Lung (tissue), 4 donors: ENCODE data around the gene CYP27B1.

GRCh38 chr12:57299774-57300490, 48.9 kb upstream of the STAC3 start:
- PRO-cap = no peak
- RAMPAGE, long total RNA = no peak
- RRBS = no CpG with 5 or more reads among the region's 4 CpGs

DNA sequence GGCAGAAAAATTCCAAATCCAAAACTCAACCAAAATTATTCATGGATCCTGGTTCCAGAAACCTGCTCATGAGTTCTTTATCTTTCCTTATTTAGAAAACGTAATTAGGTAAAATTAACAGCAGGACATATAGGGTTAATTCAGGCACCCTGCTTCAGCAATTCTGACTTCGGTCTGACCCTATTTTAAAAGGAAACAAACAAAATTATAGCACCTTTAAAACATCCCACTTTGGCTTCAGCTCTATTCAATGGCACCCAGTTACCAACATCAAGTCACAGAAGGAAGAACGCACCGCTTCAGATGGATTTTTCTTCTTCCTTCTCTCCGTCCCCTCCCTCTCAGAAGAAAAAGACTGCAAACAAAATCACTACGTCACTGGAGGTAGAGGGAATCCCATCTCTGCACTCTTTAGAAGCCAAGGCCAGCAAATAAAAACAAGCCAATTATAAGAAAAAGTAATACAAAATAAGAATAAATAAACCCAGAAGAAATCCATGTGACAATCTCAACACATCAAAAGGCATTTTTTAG, 89.7 kb downstream of the R3HDM2 start:
- PRO-cap = no peak
- RAMPAGE, long total RNA = no peak
- RRBS = no CpG with 5 or more reads among the region's 6 CpGs

- PRO-cap = no peak
- RAMPAGE, long total RNA = no peak
- RRBS = no CpG with 5 or more reads among the region's 3 CpGs
Observed at GRCh38 chr12:57367502-57368154, 63.2 kb downstream of the R3HDM2 start.

- PRO-cap = no peak
- RAMPAGE, long total RNA = no peak
- RRBS = no CpG with 5 or more reads among the region's 3 CpGs
Observed at GRCh38 chr12:57419743-57420407, 11.0 kb downstream of the R3HDM2 start.

- PRO-cap = bidirectional peak, plus-strand start at chr12:57461809, minus-strand start at chr12:57461596
- RAMPAGE, long total RNA = no peak
- RRBS = under 1% methylated on average over 15 of the region's 28 CpGs
Observed at GRCh38 chr12:57461386-57461954, 1.9 kb downstream of the GLI1 start.

DNA sequence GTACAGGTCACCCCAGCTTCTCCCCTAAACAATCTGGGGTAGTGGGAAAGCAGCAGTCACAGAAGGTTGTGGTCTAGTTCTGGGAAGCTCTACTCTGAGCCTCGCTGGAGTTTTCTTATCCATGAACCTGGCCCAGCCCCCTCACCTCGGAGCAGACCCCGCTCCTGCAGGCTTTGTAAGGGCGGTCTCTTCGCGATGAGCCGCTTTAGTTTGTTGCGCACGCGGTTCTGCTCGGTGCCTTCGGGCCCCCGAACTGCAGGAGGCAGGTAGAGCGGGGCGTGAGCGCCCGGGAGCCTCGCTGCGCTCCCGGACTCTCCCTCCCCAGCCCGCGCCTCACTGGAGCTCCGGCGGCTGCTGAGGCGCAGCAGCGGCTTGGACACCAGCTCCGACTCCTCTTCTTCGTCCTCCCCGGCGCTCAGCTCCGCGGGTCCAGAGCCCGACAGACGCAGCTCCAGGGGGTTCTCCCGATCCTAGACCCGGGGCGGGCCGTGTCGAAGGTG, 4.5 kb downstream of the ARHGAP9 start:
- PRO-cap = no peak
- RAMPAGE, long total RNA = no peak
- RRBS = 29% methylated on average over 20 of the region's 39 CpGs

DNA sequence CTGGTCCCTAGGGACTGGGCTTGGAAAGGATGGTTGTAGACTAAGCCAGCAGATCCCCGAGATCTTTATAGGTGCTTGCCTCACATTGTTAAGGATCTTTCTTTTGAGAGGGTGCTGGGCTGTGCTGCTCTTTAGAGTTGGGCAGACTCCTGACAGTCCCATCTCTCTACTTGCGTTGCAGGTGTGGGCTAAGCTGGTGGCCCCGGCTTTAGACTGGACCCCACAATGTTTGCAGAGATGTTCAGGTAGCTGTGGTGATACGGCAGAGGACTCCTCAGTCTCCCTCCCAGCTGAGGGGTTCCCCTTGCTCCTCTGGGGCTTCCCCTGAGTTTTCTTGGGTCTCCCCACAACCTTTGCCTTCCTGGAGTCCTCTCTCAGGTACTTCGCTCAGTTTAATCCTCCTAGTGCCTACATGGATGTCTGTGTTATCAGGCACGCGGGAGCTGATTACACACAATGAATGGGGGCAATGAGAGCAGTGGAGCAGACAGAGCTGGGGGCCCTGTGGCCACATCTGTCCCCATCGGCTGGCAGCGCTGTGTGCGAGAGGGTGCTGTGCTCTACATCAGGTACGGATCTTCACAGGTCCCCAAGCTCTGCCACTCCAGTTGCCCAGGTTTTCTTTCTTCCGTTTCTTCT, 1.3 kb downstream of the MBD6 start:
- PRO-cap = no peak
- RAMPAGE, long total RNA = no peak
- RRBS = no CpG with 5 or more reads among the region's 12 CpGs

DNA sequence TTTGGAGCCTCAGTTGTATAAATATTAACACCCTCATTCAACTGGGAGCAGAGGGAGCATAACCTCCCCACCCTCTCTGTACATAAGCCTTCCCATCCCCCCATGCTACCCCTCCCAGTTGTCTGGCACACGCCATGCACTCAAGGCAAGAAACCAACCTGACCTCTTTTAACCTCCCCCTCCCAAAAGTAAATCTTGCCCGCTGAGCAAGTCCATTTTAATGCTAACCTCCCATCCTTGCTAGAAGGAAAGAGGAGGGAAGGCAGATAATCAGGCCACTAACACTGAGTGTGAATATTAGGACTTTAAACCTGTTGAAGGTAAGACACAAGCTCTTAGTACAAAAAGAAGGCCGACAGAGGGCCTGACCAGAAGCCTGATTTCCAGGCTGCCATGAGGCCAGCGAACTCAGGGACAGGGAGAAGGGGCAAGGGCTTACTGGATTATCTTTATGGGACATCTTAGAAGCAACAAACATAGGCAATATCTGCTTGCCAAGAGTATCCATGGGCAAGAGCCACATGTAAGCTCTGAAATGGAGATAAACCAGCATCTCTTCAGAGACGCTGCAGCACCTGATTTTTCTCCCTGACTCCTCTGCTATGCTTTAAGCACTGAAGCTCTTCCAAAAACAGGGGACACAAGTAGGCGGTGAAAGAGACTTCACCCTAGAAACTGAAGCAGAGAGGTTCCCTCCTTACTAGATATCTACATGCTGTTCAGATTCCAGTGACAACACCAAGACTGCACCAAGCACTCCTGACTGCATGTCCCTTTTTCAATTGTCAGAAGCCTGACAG, 10.8 kb downstream of the DCTN2 start:
- PRO-cap = no peak
- RAMPAGE, long total RNA = no peak
- RRBS = no CpG with 5 or more reads among the region's 6 CpGs

DNA sequence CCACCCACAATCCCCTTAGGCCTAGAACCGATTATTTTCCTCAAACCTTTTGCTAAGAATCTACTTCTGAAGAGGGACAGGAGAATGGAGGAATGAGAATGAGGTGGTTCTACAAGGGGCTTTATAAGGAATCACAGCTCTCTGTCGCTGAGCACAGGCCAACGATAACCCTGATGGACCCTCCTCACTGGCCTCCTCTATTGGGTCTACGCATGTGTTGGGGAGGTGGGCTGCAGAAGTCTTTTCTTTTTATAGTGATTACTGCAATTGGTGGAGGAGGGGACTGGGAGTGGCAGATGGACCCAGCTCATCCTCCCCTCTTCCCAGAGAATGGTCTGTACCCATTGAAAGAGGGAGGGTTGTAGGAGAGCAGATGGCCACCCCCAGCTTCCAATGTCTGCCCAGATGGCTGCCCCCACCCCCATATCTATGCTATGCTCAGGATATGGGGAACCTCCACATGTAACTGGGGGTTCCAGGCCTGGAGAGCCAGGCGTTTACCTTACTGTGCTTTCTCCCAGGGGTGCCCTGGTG, 1.1 kb downstream of the ARHGEF25 start:
- PRO-cap = no peak
- RAMPAGE, long total RNA = no peak
- RRBS = no CpG with 5 or more reads among the region's 5 CpGs

DNA sequence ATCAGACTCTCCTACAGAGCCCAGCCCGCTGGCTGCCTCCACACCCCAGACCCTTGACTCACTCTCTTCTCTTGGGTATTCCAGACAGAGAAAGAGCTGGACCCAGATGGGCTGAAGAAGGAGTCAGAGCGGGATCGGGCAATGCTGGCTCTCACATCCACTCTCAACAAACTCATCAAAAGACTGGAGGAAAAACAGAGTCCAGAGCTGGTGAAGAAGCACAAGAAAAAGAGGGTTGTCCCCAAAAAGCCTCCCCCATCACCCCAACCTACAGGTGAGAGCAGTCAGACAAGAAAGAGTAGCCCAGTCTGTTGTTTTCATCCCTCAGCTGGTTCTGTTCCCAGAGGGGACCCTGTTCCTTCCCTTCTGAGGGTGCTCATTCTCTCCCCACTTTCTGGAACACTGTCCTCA, 19.6 kb downstream of the AGAP2 start:
- PRO-cap = no peak
- RAMPAGE, long total RNA = no peak
- RRBS = no CpG with 5 or more reads among the region's 3 CpGs

- PRO-cap = no peak
- RAMPAGE, long total RNA = no peak
- RRBS = 31% methylated on average over 22 of the region's 58 CpGs
Observed at GRCh38 chr12:57737861-57738359, 632 bp downstream of the AGAP2 start.

GRCh38 chr12:57744250-57744952, 438 bp upstream of the TSPAN31 start:
- PRO-cap = bidirectional peak, plus-strand start at chr12:57745001, minus-strand start at chr12:57744819
- RAMPAGE, long total RNA = no peak
- RRBS = no CpG with 5 or more reads among the region's 27 CpGs

DNA sequence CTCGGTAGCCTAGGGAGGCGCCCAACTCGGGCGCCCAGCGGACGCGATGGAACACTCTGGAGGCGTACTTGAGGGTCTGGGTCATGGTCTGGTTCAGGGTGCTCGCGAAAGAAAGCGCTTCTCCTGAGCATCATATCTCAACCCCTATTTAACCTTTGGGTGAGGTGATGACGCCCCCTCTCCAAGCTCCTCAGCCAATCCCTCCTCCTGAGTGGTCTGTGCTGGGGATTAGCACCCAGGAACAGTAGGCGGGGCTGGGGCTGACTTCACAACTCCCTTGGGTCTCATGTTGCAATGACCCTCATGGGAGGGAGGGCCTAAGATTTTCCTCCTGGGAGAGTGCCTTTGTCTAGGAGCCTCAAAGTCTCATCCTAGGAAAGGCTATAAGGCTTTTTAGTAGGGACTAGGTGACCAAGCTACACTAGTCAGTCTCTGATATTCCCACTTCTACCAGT, at the start of gene CYP27B1:
TSS of gene CYP27B1 (minus strand) at position 122 of the 455 bp plus-strand sequence.
- PRO-cap = no peak
- RAMPAGE, long total RNA = no peak
- RRBS = no CpG with 5 or more reads among the region's 13 CpGs

DNA sequence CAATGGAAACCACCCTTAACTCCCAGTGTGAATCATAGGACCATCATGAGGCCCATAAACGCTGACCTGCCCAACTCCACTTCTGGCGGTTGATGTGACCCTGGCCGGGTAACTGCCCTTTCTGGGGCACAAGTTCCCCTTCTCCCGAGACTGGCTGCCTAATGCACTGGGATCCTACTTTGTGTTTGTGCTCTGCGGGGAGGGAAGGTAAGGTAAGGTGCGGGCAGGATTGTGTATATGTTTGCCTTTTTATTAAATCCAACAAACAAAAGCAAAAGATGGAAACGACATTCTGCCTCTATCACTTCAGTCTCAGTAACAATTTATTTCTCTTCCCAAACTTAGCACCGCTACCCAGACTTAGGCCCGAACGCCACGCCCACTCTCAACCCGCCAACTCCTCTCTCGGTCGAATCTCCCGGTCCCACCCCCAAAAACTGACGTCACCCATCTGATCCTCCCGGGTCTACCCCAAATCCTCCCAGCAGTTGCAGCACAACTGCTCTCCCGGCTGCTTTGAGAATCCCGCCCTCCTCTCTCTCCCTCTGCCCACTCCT, 413 bp downstream of the METTL1 start:
- PRO-cap = no peak
- RAMPAGE, long total RNA = no peak
- RRBS = 3% methylated on average over 2 of the region's 19 CpGs

DNA sequence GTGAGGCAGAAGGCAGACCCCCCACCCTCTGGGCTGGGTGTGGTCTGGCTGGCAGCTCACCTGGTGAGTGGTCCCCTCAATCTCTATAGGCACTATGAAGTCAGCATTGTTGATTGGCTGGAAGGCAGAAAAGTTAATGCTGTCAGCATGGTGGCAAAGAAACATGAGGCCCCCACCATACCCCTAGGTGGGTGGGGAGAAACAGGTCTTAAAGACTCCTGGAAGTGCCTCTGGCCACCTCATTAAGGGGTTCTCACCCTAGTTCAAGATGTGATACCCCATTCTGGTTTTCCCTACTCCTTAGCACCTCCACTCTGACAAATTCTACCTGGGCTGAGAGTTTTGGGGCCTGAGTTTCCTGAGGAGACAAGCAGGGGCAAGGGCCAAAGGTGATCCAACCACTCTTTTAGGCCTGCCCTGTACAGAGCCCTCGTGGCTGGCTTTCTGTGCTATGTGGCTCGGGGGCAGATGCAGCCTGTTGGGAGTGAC, 7.8 kb upstream of the AVIL start:
- PRO-cap = no peak
- RAMPAGE, long total RNA = no peak
- RRBS = no CpG with 5 or more reads among the region's 2 CpGs

DNA sequence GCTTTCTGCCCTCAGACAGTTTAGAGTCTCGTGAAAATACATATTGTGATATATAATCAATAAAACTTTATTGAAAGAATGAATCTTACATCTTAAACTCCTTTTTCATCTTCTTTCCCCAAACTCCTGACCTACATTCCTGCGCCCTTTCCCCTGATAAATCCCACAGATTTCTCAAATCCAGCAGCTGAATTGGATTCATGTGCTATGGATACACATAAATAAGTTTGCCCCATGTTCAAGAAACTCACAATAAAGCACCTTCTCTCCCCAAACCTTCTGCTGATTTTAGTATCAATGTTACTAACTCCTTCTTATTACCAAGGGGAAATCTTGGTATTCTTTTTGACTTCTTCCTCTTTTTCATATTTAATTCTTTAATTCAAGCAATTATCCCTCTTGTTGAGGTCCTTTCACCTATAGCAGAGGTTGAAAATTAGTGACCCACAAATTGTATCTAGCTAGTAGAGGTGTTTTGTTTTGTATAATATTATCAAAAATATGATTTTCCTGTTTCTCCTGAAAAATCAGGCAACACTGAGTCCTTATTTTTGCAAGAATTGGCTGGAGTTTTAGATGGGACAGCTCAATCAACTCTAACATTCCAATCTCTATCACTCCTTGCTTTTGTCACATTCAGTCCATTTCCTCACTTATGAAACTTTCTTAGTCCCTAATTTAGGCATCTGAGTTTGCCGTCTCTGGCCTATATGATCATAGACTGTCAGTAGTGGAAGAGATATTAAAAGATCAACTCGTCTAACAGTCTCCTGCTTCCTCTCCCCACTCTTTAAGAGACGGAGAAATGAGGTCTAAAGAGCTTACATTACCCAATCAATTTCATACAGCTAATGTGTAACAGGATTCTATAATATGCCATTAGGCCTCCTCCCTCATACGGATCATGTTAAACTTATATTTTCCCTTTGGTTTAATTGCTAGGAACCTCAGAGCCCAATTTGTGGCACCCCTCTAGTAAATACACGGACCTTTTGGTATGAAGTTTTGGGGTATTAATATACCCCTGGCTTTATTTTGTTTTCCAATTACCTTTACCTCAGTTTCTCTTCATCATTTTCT, 6.8 kb upstream of the ATP23 start:
- PRO-cap = no peak
- RAMPAGE, long total RNA = no peak
- RRBS = no CpG with 5 or more reads among the region's 7 CpGs

- PRO-cap = no peak
- RAMPAGE, long total RNA = no peak
- RRBS = no CpG with 5 or more reads among the region's 6 CpGs
Observed at GRCh38 chr12:58841082-58841400, 79.3 kb downstream of the LRIG3 start.

GRCh38 chr12:58887956-58888627, 32.2 kb downstream of the LRIG3 start:
- PRO-cap = no peak
- RAMPAGE, long total RNA = no peak
- RRBS = no CpG with 5 or more reads among the region's 4 CpGs

DNA sequence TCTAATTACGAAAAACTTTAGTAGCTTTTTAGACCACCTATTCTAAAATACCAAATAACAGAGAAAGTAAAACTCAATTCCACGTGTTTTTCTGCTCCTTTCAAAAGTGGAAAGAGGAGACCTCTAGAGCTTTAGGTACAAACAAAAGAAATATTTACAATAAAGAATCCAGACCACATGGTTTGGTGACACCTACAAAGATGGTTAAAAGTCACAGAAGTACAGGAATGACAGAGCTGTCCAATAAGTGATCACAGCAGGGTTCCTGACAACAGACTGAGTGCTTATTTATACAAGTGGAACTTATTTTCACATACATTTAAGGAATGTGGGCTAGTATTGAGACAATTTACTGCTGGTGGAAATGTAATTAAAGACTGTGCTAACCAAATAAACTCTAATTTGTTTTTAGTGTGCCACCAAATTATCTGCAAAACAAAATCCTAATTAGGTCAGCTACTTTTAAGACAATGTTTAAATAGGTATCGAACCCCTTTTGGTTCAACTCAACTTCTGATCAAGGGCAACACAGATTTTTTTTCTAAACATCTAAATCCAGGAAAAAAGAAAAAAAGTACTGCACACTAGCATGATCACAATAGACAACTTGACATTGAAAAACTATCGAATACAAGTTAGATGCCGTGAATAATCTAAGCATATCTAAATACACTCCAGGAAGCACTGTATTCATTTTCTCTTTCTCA, 2.3 kb downstream of the LRIG3 start:
- PRO-cap = no peak
- RAMPAGE, long total RNA = no peak
- RRBS = no CpG with 5 or more reads among the region's 5 CpGs

- PRO-cap = no peak
- RAMPAGE, long total RNA = no peak
- RRBS = no CpG with 5 or more reads among the region's 5 CpGs
Observed at GRCh38 chr12:59077397-59078134, 157.3 kb upstream of the LRIG3 start.